NCI-H460 (cell line): Measurements from ENCODE around the genes C1orf159 and TAS1R3.

GRCh38 chr1:845640-846141 is 78.0 kb upstream of the SAMD11 start:
RAMPAGE:
- cytosol, long total RNA, result no peak
- long total RNA, result no peak
- nucleus, long total RNA, result no peak

RAMPAGE:
- cytosol, long total RNA, result no peak
- long total RNA, result no peak
- nucleus, long total RNA, result no peak
These were observed 67.6 kb upstream of the SAMD11 start for GRCh38 chr1:856026-856706.

DNA sequence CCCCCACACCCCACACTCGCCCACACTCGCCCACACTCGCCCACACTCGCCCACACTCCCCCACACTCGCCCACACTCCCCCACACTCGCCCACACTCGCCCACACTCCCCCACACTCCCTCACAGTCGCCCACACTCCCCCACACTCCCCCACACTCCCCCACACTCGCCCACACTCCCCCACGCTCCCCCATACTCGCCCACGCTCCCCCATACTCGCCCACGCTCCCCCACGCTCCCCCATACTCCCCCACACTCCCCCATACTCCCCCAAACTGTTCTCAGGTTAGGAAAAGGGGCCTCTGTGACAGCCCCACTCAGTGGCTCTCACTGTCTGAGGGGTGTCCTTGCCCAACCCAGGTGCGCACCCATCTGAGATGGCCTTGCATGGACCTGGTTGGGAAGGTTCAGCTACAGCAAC is 47.6 kb upstream of the SAMD11 start:
RAMPAGE:
- cytosol, long total RNA, result no peak
- long total RNA, result no peak
- nucleus, long total RNA, result no peak

GRCh38 chr1:904089-904985 is 19.4 kb upstream of the SAMD11 start:
RAMPAGE:
- cytosol, long total RNA, result start-site peak on the plus strand at chr1:904811-904851, 11 and 11 reads in 2 replicates
- long total RNA, result no peak
- nucleus, long total RNA, result no peak

DNA sequence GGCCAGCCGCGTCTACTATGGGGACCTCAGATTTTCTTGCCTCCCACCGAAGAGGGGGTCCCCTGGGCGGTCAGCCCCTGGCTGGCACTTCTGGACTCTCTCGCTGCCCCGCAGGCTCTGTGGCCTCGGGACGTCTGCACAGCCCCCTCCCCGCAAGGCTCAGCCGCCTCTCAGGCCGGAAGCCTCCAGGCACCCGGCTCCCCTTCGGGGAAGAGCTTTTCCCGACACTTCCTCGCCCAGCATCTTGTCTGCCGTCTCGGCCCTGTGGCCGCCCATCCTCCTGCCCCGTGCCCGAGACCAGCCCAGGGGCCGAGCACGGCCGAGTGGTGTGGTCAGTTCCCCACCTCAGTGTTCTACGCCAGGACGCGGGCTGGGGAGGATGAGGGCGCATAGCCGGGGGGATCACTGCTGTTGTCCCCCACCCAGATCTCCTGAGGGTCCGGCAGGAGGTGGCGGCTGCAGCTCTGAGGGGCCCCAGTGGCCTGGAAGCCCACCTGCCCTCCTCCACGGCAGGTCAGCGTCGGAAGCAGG is 17.1 kb downstream of the SAMD11 start:
RAMPAGE:
- cytosol, long total RNA, result no peak
- long total RNA, result no peak
- nucleus, long total RNA, result no peak

DNA sequence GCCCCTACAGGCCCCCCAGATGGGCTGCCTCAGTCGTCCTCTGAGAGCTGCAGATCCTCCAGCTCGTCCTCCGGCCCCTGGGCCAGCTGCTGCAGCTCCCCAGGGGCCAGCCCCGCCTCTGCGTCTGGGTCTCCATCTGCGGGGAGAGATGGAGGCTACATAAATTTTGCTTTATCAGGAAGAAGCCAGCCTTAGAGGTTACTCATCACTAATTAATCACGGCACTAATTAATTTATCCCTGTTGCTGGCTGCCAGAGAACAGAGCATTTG is 14.5 kb downstream of the NOC2L start:
RAMPAGE:
- cytosol, long total RNA, result no peak
- long total RNA, result no peak
- nucleus, long total RNA, result no peak

RAMPAGE:
- cytosol, long total RNA, result no peak
- long total RNA, result no peak
- nucleus, long total RNA, result no peak
These were observed 620 bp downstream of the PLEKHN1 start for GRCh38 chr1:966872-967332.

DNA sequence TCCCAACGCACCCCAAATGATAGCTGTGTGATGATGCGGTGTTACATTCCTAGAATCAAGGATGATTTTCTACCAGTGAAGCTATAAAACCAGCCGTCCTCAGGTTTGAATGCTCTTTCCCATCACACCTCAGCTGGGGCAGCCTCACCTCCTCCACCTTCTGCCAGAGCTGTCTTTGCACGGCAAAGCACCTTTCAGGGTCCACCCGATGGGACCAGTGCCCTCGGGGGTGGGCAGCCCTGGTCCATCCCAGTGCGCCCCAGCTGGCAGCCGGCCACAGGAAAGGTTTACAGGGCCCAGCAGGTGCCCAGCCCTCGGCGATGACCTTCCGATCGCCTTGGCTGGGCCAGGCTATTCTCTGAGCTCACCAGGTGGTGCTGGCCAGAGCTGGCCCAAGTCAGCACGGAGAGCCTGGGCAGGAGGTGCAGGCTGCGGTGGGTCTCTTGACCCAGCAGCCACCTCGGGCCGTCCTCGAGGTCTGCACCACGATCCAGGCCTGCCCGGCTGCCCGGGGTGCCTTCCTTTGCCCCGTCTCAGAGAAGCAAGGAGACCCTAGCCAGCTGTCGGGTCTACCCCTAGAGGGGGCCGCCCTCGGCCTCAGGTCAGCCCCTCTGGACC is 507 bp downstream of the PERM1 start:
RAMPAGE:
- cytosol, long total RNA, result no peak
- long total RNA, result no peak
- nucleus, long total RNA, result no peak

RAMPAGE:
- cytosol, long total RNA, result no peak
- long total RNA, result no peak
- nucleus, long total RNA, result no peak
These were observed 18.8 kb downstream of the AGRN start for GRCh38 chr1:1038707-1039061.

DNA sequence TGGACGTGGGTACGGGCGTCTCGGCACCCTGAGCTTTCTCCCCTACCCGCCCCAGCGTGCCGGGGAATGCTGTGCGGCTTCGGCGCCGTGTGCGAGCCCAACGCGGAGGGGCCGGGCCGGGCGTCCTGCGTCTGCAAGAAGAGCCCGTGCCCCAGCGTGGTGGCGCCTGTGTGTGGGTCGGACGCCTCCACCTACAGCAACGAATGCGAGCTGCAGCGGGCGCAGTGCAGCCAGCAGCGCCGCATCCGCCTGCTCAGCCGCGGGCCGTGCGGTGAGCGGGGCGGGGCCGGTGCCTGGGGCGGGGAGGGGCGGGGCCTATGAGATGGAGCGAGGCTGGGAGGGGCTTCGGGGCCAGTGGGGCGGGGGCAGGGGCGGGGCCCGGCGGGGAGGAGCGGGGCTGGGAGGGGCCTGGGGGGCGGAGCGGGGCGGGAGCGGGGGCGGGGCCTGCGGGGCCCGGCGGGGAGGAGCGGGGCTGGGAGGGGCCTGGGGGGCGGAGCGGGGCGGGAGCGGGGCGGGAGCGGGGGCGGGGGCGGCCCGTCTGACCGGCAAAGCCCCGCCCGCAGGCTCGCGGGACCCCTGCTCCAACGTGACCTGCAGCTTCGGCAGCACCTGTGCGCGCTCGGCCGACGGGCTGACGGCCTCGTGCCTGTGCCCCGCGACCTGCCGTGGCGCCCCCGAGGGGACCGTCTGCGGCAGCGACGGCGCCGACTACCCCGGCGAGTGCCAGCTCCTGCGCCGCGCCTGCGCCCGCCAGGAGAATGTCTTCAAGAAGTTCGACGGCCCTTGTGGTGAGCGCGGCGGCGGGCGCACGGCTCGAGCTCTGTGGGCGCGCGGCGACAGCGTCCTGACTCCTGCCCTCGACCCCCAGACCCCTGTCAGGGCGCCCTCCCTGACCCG is 20.9 kb downstream of the AGRN start:
RAMPAGE:
- cytosol, long total RNA, result no peak
- long total RNA, result no peak
- nucleus, long total RNA, result no peak

GRCh38 chr1:1055967-1056117 is 18.3 kb downstream of the RNF223 start:
RAMPAGE:
- cytosol, long total RNA, result no peak
- long total RNA, result no peak
- nucleus, long total RNA, result no peak

DNA sequence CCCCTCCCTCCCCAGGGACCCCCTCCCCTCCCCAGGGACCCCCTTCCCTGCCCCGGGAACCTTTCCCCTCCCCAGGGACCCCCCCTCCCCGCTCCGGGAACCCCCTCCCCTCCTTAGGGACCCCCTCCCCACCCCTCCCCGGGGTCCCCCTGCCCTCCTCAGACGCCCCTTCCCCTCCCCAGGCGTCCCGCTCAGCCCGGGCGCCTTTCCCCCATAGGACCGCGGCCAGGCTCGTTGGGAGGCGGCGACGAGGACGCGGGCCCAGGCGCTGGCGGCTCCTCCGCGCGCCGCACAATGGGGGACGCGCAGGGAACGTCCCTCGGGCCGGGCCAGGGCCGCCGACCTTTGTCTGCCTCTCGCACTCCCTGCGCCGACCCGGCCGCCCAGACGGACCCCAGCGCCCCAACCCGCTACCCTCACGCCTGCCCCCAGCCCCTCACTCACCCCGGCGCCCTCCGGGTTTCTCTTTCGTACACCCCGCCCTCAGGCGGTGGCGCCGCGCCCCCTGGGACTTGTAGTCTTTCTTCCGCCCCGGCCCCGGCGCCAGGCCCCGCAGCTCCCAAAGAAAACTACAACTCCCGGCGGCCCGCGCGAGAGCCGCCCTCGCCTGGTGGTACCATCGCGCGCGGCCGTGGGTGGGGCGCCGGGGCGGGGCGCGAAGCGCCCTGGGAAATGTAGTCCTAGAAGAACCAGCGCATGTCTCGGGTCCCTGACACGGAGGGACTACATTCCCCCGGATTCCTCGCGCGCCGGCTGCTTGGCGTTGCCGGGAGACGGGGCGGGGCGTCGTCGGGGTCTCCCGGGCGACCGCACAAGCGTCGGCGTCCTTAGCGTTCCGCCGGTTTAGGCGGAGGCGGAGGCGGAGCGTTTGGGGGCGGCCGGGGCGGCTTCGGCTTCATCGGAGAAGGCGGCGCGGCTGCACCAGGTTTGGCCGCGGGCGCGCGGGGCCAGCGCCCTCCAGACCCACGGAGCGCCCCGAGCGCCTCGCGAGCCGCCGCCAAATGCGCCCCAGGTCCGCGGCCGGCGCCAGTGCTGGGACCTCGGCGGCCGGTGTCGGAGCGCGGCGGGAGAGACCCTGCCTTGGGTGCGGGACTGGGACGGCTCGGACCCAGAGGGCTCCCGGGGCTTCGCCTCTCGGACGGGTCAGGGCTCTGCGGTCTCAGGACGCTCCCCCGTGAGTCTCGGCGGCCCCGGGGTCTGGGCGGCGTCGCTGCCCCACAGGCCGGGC is at the start of gene C1orf159:
TSS of gene C1orf159 (minus strand) at position 474 of the 1,228 bp plus-strand sequence.
RAMPAGE:
- cytosol, long total RNA, result start-site peak on the minus strand centred at position 476 of the sequence, 34 bp wide, 19 and 70 reads in 2 replicates
- long total RNA, result start-site peak on the minus strand centred at position 480 of the sequence, 37 bp wide, 13 and 21 reads in 2 replicates
- nucleus, long total RNA, result start-site peak on the minus strand centred at position 477 of the sequence, 31 bp wide, 15 and 94 reads in 2 replicates

DNA sequence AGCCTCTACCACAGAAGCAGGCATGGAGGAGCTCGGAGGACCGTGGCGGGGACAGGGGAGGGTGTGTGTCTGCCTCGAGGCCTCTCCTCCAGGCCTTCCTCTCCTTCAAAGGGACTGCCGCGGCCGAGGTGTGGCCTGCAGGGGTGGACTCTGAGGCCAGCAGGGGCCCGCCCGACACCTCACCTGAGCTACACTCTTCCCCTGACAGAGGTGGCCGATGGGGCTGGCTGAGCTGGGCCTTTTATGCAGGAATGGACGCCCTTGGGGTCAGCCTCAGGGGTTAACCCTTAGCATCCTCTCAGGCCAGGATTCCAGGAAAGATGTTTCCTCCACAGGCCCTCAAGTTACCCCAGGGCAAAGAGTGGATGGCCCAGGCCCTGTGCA is 9.4 kb upstream of the C1orf159 start:
RAMPAGE:
- cytosol, long total RNA, result no peak
- long total RNA, result no peak
- nucleus, long total RNA, result no peak

DNA sequence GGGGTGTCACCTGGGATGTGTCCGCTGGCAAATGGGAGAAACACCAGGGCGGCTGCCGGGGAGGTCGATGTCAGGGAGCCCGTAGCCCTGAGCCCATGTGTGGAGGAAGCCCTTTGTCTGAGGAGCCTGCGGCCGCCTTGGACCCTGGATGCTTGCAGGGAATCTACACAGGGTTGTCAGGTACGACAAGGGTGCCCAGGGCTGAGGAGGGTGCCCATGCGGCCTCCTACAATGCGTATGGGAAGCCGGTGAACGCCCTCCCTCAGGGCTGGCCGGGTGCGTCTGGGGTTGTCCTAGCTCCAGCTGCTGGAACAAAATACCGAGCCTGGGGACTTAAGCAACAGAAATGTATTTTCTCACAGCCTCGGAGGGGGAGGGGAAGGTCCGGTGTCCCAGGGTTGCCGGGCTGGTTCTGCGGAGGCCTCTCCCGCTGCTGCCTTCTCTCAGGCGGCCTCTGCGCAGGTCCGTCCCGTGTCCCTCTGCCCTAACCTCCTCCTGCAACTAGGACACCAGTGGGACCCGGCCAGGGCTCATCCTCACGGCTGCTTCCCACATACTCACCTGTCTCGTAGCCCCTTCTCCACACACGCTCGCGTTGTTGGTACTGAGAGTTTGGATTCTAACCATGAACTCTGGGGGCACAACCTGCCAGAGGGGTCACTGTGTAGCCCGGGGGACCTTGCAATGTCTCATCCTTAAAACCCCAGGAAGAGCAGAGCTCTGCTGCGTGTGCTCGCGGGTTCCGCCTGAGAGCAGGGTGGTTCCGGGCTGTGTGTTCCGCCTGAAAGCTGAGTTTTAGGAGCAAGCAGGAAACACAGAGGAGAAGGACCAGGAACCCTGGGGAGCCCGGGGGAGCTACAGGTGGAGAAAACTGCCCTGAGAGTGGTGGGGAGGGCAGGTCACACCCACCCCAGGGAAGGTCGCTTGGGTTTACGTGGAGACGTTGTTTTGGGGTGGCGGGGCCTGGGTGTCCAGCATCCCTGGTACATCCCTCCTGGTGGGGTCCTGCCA is 16.8 kb upstream of the C1orf159 start:
RAMPAGE:
- cytosol, long total RNA, result no peak
- long total RNA, result no peak
- nucleus, long total RNA, result no peak

GRCh38 chr1:1135610-1135933 is 19.7 kb upstream of the C1orf159 start:
RAMPAGE:
- cytosol, long total RNA, result no peak
- long total RNA, result no peak
- nucleus, long total RNA, result no peak

RAMPAGE:
- cytosol, long total RNA, result no peak
- long total RNA, result no peak
- nucleus, long total RNA, result no peak
These were observed 11.0 kb downstream of the UBE2J2 start for GRCh38 chr1:1262476-1263245.

RAMPAGE:
- cytosol, long total RNA, result no peak
- long total RNA, result no peak
- nucleus, long total RNA, result no peak
These were observed 5.7 kb downstream of the UBE2J2 start for GRCh38 chr1:1267640-1268600.

DNA sequence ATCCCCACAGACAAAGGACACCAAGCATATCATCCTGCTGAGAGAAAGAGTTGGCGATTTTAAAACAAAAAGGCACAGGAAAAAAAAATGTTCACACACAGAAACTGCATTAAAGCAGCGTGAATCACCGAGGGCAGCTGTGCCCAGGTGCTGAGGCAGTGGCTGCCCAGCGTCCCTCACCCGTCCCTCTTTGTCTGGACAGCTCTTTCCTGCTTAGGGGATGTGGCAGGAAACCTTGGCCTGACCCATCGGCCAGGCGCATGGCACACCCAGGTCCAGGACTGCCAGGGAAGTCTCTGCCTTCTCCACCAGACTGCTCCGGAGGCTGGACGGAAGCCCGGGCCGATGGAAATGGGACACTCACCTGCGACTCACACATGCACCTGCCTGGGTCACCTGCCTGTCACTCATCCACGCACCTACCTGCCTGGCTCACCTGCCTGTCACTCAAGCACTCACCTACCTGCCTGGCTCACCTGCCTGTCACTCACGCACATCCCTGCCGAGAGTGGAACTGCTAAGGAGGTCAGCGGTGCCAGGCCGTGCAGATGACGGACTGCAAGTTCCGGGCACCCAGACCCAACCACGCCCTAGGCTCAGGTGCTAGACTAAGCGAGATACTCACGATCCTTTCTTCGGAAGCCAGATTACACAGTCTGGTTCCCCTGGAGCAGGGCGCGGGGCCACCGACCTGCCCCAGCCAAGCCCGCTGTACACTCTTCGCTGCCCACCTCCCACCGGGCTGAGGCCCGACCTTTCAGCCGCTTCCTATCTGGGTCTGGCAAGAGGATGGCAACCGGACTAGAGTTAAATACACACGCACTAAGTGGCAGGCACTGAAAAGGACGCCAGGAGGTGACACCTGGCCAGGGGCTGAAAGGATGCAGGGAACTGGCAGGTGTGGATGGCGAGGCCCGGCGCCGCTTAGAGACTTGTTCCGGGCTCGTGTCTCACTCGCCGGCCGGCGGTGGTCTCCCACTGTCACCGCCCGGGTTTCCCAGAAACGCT is 1.1 kb downstream of the UBE2J2 start:
RAMPAGE:
- cytosol, long total RNA, result no peak
- long total RNA, result no peak
- nucleus, long total RNA, result no peak

DNA sequence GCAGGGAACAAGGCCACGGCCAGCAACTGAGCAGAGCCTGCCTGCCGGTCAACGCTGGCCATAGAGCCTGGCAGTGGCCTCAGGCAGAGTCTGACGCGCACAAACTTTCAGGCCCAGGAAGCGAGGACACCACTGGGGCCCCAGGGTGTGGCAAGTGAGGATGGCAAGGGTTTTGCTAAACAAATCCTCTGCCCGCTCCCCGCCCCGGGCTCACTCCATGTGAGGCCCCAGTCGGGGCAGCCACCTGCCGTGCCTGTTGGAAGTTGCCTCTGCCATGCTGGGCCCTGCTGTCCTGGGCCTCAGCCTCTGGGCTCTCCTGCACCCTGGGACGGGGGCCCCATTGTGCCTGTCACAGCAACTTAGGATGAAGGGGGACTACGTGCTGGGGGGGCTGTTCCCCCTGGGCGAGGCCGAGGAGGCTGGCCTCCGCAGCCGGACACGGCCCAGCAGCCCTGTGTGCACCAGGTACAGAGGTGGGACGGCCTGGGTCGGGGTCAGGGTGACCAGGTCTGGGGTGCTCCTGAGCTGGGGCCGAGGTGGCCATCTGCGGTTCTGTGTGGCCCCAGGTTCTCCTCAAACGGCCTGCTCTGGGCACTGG is at the start of gene TAS1R3:
TSS of gene TAS1R3 (plus strand) at position 209 of the 598 bp plus-strand sequence.
RAMPAGE:
- cytosol, long total RNA, result no peak
- long total RNA, result no peak
- nucleus, long total RNA, result no peak

DNA sequence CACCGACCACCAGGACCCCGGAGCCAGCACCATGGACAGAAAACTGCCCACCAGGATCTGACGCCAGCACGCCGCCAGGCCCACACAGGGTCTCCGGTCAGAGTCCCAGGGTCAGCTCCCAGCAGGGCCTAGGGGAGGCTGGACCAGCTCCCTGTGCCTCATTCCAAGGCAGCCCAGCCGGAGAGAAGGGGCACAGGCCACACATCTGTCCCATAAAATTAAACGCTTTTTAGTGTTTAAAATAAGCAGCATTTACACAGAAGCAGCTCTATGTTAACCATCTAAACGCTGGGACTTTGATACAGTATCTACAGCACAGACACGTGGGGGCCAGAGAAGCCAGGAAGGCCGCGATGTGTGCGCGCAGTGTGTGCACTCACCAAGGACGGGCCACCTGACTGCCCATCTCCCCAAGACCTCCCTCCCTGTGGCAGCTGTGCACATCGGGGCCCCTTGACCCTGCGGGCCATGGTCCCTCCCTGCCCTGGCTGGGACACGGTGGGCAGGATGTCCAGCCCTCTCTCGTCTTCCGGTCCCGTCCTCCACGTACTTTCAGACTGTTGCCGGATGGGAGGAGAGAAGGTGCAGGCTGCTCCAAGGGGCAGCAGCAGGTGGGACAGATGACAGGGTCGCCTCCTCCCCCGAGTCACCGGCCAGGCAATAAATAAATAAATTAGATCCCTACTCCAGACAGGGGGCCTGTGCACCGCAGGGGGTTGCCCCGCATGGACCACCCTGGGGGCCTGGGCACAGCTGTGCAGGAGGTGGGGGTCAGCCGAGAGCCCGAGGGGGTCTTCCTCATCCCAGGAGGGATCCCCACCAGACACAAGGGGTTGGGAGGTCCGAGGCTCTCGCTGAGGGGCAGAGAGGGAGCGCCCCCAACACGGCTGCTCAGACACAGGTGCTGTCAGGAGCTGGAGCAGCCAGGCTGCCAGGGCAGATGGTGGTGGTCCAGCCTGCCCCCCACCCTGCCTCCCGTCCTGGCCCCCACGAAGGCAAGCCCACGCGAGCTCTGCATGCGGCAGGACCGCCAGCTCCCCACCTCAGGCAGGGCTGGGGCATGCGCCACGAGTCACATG is 4.3 kb downstream of the TAS1R3 start:
RAMPAGE:
- cytosol, long total RNA, result no peak
- long total RNA, result no peak
- nucleus, long total RNA, result no peak